ENCODE measurements around a stretch of chr7.

- PRO-cap, 2 experiments, result no peak in any of the 2 experiments
Observed at GRCh38 chr7:128879988-128880938, 14.1 kb downstream of the ATP6V1FNB start.

DNA sequence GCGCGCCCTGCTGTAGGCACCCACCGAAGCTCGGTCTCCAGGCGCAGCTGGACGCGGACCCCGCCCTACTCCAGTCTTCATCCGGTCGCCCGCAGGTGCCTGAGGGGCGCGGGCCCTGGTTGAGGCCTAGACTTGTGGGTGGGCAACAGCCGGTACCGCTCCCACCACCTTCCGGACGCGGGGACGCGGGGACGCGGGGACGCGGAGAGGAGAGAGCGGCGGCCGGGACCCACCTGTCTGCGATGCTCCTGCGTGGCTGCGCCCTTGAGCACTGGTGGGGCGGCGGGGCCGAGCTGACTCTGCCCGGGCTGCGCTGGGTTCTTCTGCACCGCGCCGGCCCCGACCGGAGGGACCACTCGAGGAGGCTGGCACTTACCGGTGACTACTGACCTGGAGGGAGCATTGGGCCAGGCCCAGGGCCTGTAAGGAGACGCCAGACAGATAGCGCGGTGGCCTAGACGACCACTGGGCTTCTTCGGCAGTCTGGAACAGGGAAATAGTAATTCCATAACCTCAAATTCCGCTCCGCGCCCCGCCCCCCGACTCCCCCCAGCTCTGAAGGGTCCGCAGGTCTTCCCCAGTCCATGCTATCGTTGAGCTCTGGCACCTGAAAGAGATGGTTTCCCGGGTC is 5.7 kb upstream of the KCP start:
- PRO-cap, 2 experiments, result no peak in any of the 2 experiments

- PRO-cap, 2 experiments, result no peak in any of the 2 experiments
Observed at GRCh38 chr7:128933566-128933973, 4.2 kb upstream of the IRF5 start.

- PRO-cap, 2 experiments, result no peak in any of the 2 experiments
Observed at GRCh38 chr7:129188885-129189860, 740 bp downstream of the SMO start.

GRCh38 chr7:129201297-129201656 is 12.8 kb downstream of the SMO start:
- PRO-cap, 2 experiments, result peak in 1 of 2 experiments; most common minus-strand start chr7:129201360 (in 1)

- PRO-cap, 2 experiments, result no peak in any of the 2 experiments
Observed at GRCh38 chr7:129638149-129638683, 26.7 kb downstream of the NRF1 start.

DNA sequence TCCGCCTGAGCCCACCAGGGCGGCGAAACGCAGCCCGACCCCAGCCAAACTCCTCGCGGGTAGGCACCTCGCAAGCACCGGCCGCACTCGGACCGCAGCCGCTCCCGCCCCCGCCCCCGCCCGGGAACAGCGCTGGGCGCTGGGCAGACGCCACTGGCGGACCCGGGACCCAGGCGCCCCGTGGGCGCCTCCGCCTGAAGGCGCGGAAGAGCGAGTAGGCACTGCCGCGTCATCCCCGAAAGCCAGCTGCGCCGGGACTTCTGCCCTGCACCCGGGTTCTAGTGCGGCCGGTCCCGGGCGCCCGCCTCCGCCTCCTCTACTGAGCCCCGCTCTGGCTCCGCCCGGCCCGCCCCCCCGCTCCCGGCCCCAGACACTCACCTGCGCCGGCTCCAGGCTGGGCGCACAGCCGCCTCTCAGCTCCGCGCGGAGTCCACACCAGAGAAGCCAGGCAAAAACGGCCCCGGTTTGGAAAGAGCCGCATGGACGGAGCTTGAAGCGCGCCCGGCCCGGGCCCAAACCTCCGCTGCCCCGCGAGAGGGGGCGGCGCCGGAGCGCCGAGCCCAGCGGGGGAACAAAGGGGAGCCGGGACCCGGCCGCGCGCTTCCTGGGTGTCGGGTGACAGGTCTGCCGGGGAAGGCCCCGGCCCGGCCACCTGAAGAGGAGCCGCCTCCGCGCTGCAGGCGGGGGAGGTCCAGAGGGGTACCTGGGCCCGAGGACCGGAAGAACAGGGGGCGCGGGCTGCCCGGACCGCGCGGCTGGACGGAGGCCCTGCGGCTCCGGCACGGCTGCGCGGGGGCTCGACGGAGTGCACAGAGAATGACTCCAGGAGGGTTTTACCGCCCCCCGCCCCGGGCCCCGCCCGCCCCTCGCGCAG is 168.1 kb downstream of the NRF1 start:
- PRO-cap, 2 experiments, result peak in 2 of 2 experiments; most common minus-strand start position 809 of the sequence (in 2)

- PRO-cap, 2 experiments, result no peak in any of the 2 experiments
Observed at GRCh38 chr7:129826204-129826591, 126.6 kb downstream of the UBE2H start.

DNA sequence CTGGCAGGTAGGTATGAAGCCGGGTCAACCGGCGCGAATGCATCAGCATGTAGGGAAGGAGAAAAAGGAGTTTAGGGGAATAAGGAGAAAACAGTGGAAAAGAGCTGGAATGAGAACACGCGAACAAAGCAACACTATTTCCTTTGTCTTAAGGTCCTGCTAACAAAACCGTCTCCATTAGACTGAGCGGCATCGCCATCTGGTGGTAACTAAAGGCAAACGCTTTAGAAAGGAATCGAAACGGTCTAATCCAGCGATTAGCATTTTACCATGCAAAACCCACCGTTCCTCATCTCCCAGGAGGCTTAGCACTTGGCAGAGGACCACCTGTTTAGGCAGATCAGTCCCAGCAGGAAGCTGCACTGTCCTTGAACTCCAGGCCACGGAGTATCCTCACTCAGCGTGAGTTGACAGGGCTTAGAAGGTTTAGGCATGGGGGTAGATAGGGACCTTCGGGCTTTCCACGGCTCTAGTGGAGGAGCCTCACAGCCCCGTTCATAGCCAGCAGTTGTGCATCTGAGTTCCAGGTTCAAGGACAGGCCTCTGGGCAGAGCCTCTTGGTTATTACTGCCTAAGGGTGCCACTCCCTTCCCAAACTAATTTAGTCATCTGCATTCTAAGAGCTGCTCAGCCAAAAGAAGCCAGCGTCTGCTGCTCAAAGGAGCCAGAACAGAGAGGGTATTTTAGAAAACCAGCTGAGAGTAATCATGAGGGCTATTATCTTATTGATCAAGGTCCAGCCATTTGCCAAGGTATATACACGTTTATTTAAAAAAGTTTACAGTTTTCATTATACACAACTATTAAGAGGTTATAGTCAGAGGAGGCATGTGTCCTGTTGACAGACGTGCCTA is 122.5 kb downstream of the UBE2H start:
- PRO-cap, 2 experiments, result no peak in any of the 2 experiments

DNA sequence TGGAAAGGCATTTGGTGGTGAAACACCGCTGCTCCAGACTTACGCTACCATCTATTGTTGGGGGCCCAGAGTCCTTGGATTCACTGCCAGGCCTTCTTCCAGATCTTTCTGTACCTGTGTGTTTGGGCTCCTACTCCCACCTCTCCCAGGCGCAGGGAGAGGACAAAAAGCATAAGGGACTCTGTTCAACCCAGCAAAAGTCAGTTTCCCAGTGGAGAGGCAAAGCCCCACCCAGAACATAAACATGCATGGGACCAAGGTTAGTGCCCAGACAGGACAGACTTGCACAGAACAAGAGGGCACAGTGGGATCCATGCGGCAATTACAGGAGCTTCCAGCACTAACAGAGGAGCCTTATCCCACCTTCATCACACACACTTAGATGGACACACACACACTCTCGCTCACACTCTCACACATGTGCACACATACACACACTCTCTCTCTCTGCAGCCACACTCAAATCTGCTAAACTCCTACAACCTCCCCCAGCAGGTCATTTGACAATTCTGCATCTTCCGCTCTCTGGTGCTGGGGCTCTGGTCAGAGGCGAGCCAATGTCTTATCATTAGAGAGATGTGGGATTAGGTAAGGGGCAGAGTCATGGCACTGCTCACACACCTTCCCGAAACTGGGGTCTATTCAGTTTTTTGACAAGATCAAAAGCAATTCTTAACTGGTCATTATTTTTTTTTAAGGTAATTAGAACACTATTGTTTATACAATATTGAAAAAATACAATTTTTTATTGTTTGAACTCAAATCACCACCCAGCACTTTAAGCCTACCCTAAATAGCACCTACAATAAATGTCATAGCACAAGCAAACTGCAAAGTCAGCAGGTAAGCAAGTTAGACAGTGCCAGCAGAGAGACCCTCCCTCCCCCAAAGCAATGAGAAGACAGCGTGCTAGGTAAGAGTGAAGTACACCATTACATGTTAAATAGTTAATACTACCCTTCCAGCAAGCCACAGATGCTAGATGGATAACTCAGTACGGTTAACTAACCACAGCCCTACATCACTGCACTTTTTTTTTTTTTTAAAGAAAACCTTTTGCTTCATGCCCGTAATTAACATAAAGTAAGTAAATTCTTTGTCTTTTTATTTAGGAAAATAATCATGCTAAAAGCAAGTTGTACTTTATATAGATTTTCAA is 120.3 kb downstream of the UBE2H start:
- PRO-cap, 2 experiments, result no peak in any of the 2 experiments

GRCh38 chr7:129877202-129877709 is 75.5 kb downstream of the UBE2H start:
- PRO-cap, 2 experiments, result no peak in any of the 2 experiments

DNA sequence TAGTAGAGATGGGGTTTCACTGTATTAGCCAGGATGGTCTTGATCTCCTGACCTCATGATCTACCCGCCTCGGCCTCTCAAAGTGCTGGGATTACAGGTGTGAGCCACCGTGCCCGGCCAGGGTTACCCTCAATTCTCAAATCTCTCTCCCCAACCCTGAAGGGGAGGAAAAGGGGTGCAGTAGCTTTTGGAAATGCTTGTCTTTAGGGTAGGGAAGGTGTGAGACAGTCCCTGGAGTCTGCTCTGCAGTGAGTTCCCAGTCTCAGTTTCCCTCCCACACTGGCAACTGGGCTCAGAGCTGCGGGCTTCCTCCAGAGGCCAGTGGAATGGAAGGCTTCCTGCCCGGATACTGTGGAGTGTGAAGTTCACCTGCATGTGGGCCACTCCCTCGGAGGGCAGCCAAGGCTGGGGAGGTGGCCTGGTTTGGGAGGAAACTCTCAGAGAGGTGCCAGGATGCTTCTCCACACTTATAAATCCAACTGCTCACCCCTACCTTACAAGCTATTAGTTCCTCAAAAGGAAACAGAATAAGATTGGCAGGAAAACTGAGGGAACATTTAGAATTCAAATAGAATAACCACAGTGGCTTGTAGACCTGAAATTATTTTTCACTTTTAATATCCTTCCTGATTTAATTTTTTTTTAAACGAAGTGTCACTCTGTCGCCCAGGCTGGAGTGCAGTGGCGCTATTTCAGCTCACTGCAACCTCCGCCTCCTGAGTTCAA is 18.0 kb upstream of the UBE2H start:
- PRO-cap, 2 experiments, result no peak in any of the 2 experiments

GRCh38 chr7:130059414-130060007 is 8.3 kb upstream of the ZC3HC1 start:
- PRO-cap, 2 experiments, result no peak in any of the 2 experiments

GRCh38 chr7:130142198-130142843 is 62.9 kb downstream of the TMEM209 start:
- PRO-cap, 2 experiments, result no peak in any of the 2 experiments

DNA sequence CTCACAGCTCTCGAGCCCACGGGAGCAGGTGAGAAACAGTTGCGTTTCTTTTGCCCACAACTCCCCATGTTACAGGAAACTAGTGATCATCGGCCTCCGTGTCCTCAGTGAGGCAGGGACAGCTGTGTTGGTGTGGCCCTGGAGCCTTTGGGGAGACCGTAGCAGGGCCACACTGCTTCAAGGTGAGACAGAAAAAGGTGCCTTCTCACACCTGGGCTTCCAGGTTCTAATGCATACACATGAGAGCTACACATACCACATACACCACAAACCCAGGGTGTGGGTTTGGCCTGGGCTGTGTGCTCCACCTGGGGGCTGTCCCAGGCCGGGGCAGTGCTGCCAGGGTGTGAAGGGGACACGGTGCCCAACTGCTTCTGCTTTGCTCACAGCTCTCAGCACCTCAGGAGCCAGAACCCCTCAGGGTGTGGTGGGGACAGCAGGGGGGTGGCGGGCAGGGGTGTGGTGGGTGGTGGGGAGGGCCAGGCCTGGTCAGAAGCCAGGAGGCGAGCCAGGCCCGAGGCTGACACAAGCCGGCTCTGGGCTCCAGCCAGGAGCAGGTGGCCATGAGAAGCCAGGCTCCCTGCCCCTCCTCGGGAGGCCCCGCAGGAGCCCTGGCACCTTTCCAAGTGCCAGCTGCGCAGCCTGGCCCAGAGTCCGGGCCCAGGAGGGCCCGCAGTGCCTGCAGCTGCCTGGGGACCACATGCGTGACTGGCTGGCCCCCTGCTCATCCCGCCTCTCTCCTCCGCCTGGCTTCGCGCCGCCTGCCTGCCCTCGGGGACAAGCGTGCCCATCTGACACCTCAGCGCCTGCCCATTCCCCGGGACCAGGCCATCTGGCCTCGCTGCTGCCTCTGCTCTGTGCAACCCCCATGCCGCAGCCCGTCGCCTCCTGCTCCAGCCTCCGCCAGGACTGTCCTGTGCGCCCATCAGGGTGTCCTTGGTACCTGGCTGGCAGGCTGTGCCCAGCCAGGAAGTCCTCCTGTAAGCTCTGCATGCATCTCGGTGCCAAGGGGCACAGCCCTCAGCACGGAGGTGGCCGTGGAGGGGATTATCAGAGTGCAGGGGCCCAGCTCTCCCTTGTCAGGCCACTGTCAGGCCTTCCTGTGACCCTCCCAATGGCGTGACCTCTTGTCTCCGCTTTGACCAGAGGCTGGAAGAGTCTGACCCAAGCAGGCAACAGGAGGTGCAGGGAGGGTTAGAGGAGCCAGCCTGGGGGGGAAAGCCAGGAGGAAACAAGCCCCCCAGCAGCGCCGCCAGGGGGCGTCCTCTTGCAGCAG is 50.8 kb downstream of the TMEM209 start:
- PRO-cap, 2 experiments, result no peak in any of the 2 experiments

GRCh38 chr7:130201616-130202831 is 3.2 kb downstream of the TMEM209 start:
- PRO-cap, 2 experiments, result no peak in any of the 2 experiments

GRCh38 chr7:130314155-130314947 is 21.4 kb downstream of the CPA4 start:
- PRO-cap, 2 experiments, result no peak in any of the 2 experiments

DNA sequence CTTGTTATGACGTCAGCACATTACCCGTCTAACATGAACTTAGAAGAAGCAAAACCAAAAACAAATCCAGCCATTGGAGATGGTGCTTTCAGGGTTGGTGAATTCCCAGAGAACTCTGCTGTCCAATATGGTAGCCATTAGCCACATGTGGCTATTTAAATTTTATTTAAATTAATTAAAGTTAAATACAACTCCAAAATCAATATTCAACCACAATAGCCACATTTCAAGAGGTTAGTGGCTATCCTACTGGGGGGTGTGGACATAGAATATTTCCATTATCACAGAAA is 186 bp upstream of the CPA5 start:
- PRO-cap, 2 experiments, result no peak in any of the 2 experiments

GRCh38 chr7:130369078-130369816 is 11.0 kb upstream of the CPA1 start:
- PRO-cap, 2 experiments, result no peak in any of the 2 experiments

DNA sequence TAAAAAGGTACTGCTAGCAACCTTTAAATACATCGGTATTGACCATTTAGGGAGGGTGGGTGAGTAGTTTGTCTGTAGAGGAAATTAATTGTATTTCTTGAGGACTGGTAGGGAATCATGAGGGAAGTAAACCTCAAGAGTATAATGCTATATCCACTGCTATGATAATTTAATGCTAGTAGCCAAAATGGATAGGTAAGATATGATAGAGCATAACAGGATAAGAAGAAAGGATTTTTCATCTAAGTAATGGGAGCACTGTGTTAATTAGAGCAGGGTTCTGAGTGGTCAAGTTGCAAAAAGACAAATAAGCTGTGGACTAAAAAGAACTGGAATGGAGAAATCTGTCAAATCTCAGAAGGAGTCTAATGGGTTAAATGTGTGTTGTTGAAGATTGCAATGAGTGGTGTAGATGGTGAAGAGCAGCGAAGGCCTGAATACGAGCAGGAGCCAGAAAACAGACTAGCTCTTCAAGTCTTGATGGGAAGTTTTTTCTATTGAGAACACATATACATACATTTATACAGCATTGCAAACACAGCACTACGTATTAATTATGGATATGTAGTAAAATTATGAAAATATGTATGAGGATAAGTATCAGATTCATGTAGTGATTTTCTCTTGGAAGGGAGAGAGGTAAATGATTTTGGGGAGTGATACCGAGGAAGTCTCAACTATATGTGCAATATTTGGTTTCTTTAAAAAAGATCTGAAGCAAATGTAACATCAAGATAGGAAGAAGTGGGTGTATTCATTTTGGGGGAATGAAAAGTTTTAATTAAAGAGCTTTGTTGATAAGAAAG is 25.9 kb downstream of the MEST start:
- PRO-cap, 2 experiments, result no peak in any of the 2 experiments